Measurements from ENCODE around the genes REPS1 and NMBR.

DNA sequence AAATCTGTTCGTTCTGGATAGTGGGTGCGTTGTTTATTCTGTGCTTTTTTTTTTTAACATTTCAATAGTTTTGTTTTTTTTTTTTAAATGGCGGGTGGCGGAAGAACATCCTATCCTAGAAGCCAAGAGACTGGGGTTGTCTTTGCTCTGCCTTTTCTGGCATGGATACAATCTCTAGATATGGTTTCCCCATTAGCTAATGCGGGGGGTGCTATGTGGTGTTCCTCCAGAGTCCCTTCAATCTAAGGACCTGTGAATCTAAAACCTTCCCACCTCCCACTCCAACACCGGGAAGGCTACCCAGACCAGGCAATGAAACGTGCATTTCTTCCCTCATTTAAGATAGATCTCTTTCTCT lies 878 bp upstream of the CCDC28A start:
- PRO-cap: unidirectional peak, plus-strand start at position 192 of the sequence

GRCh38 chr6:138945193-138945825 lies 42.7 kb downstream of the REPS1 start:
- PRO-cap: no peak

DNA sequence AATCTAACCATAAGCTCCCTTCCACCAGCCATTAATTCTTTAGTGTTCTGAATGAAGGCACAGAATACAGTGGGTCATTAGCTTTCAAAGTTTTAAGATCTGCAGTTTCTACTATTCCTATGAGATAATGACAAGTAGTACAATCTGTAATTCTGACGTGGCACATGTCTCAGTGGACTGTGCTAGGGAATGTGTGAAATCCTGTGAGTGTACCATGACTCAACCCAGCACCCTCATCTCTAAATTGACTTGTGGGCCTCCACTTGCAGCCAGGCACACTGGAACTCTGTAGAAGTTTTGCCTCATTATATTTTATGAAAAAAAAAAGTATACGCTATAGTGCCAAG lies 16.9 kb downstream of the REPS1 start:
- PRO-cap: no peak

DNA sequence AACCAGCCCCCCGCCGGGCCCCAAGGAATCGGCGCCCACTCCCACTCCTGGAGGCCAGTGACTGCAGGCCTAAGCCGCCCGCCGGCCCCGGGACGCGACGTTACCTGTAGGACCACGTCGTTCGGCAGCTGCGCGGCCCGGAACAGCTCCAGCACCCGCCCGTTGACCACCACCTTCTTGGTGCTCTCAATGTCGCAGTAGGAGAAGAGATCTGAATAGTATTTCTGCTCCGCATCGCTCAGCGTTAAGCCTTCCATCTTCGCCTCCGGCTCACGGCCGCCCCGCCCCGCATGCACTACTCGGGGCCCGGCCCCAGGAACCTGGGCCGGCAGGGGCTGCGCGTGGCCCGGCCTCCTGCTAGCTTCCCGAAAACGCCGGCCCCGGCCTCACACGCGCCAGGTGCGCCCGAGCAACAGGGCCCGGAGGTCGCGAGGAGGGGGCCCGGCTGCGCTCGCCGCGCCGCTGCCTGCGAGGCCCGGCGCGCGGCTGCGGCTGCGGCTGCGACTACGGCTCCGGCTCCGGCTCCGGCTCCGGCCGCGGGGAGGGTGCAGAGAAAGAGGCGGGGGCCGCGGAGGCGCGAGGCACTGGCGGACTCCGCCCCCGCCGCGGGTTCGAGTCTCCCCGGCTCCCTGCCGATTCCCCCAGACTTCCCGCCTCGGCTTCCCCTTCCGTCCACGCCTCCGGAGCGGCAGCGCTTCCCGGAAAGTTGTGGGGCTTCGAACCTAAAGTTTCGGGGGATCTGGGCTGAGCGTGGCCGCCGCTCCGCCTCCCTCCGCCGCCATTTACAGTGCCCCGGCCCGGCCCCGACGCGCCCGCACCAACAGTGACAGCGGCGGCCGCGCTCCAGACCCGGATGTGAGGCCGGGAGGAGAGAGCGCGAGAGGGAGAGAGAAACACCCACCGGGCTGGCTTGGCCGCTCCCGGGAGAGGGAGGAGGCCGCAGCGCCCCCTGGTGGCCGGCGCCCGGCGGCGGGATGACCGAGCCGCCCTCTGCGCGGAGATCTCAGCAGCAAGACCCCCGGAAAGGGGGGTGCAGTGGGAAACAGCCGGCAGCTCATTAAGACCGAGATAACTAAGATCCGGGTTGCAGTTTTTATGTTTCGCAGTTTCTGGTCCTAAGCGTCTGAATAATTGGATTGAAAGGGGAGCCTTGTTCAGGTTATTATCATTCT lies at the start of gene REPS1:
Gene REPS1, minus strand, starts transcription at position 828 of the 1,172 bp plus-strand sequence.
- PRO-cap: bidirectional peak, plus-strand start at position 644 of the sequence, minus-strand start at position 506 of the sequence; bidirectional peak, plus-strand start at position 1,035 of the sequence, minus-strand start at position 857 of the sequence

DNA sequence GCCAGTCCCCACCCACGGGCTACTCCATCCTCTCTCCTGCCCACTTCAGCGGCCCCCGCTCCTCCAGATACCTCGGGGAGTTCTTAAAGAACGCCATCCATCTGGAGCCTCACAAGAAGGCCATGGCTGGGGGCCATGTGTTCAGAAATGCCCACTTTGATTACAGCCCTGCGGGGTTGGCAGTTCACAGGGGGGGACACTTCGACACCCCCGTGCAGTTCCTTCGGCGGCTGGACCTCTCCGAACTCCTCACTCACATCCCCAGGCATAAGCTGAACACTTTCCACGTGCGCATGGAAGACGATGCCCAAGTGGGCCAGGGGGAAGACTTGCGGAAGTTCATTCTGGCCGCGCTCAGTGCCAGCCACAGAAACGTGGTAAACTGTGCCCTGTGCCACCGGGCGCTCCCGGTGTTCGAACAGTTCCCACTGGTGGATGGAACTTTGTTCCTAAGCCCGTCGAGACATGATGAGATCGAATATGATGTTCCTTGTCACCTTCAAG lies 32.0 kb downstream of the HECA start:
- PRO-cap: no peak

GRCh38 chr6:139288435-139288948 lies 3.3 kb downstream of the TXLNB start:
- PRO-cap: no peak

GRCh38 chr6:139290520-139291452 lies 1.0 kb downstream of the TXLNB start:
- PRO-cap: no peak

DNA sequence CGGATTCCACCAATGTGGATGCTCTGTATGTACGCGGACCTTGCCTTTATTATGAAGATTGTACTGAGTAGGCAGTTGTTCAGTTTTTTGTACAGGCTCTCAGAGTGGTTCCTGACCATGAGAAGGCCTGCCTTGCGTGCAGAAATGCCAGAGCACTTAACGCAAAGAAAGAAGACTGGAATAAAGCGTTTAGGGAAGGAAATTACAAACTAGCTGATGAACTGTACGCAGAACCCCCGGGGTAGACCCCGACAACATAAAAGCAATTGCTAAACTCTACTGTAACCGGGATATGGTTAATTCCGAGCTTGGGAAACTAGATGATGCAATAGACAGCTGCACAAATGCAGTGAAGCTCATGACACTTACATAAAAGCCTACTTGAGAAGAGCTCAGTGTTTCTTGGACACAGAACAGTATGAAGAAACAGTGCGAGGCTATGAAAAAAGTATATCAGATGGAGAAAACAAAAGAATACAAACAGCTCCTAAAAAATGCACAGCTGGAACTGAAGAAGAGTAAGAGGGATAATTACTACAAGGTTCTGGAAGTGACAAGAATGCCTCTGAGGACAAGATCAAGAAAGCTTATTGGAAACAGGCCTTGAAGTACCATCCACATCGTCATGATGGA lies 35.6 kb downstream of the CITED2 start:
- PRO-cap: no peak

DNA sequence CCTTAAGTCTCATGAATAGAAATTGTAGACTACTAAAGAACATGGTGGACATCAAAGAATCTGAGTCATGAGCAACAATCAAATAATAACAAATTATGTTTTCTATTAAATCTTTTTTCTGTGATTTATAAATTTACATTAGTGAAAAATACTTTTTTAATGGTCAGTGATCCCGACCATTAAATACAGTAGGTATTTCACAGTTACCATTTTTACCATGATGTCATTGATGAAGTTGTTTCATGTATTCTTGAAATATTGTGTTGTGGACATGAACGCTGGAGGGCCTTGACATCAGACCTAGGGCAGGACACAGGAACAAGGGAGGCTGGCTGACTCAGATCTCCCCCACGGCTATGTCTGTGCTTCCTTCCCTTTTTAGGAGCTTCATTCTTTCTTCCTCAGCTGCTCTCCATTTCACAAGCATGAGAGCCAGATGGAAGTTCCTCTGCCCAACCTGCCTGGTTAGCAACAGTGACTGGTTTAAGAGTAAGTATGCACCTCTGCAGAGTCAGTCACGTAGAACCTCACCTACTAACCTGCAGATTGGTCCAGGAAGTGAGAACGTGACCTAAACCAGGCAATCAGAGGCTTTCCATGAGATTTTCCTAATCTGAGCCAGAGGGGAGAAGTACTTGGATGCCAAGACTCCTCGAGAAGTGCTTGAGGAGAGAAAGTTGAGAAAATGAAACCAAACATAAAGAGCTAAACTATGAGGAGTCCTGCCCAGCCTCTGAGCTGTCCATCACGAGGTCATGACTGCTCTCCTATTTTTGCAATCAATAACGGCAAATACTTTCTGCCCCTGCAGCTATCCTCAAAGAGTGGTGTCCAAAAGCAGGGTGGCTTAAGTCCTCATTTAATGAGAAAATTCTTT lies 465.1 kb upstream of the CITED2 start:
- PRO-cap: no peak

- PRO-cap: no peak
Measured at GRCh38 chr6:140537652-140538289, 1163.3 kb upstream of the CITED2 start.

- PRO-cap: no peak
Measured at GRCh38 chr6:141488563-141489049, 644.1 kb upstream of the GJE1 start.

DNA sequence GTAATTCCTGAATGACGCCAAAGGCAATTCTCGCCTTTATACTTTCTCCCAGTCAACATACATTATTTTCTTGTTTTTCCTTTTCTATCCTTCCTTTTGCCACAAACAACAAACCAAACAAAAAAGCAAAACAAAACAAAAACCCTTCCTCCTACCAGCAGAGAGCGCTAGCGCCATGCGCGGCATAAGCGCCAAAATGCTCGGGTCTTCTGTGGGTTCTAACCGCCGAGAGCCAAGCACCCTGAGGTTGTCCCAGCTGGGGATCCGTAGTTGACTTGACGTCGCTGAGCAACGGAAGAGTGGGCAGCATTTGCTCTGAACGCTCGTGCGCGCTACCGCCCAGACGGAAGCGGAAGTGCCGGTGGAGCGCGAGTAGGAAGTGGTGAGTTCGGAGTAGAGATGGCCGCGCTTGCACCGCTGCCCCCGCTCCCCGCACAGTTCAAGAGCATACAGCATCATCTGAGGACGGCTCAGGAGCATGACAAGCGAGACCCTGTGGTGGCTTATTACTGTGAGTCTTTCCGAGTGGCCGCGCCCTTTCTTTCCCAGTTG lies at the start of gene NMBR:
Gene NMBR, minus strand, starts transcription at position 234 of the 552 bp plus-strand sequence.
- PRO-cap: bidirectional peak, plus-strand start at position 375 of the sequence, minus-strand start at position 208 of the sequence

DNA sequence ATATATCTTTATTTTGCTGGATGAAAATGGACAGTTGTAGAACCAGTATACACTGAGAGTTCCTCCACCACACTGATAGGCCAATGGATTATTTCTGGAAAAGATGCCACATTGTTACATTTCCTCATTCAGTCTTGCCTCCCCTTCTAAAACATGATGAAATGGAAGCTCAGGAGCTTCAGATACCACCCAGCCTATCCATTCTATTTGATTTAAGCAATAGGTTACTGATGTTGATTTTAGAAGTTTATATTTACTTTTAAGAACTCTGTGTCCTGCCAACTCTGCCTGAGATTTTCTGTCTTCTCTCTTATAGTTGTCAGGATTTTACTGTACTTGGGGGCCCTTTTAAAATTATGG lies 16.3 kb upstream of the ADGRG6 start:
- PRO-cap: no peak

DNA sequence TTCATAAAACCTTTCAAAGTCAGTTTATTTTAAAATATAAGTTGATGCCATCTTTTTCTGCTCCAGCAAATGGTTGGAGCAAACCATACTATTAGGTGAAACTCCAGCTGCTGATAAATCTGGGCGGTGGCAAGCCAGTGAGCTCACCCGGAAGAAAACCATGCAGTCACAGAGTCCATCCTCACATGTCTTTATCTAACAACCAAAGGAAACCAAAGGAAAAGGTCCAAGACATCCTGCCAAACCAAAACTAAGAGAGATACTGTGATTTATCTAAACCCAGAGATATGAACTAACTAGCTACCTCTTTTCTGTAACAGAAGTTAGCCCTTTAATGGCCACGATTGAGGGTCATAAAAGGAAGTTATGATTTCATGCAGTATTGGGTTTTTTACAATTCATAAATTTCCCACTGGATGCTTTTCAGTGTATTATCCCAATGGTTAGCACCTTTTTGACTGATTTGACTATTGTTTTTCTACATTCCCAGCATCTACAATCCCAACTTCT lies 72.5 kb downstream of the HIVEP2 start:
- PRO-cap: no peak

- PRO-cap: no peak
Measured at GRCh38 chr6:142928232-142928684, 16.7 kb downstream of the HIVEP2 start.

- PRO-cap: no peak
Measured at GRCh38 chr6:143061804-143062126, 1.1 kb downstream of the AIG1 start.

GRCh38 chr6:143181525-143181936 lies 120.8 kb downstream of the AIG1 start:
- PRO-cap: no peak

DNA sequence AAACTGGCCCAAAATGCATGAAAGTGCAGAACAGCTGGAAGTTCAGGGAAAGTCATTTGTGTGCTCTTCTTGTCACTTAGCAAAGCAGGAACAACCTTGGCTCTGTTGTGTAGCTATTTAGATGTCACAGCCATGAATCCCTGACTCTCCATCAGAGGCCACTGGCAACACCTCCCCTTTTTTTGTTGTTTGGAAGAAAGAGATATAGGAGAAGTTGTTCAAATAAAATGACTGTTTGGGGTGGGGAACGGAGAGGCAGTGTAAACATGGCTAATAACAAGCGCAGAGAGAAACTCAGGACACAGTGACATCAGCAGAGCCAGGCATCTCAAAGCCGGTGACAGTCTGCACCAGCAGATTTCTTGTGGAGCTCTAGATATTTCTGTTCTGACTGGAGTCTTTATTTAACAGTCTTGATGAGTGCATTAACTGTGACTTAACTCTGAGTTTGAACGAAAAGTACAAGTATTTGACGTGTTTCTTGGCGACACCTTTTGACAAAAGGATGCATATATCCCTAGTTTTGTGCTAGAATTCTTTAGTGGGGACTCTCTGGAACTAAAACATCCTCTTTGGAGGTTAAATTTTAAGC lies 54.0 kb downstream of the ADAT2 start:
- PRO-cap: no peak

DNA sequence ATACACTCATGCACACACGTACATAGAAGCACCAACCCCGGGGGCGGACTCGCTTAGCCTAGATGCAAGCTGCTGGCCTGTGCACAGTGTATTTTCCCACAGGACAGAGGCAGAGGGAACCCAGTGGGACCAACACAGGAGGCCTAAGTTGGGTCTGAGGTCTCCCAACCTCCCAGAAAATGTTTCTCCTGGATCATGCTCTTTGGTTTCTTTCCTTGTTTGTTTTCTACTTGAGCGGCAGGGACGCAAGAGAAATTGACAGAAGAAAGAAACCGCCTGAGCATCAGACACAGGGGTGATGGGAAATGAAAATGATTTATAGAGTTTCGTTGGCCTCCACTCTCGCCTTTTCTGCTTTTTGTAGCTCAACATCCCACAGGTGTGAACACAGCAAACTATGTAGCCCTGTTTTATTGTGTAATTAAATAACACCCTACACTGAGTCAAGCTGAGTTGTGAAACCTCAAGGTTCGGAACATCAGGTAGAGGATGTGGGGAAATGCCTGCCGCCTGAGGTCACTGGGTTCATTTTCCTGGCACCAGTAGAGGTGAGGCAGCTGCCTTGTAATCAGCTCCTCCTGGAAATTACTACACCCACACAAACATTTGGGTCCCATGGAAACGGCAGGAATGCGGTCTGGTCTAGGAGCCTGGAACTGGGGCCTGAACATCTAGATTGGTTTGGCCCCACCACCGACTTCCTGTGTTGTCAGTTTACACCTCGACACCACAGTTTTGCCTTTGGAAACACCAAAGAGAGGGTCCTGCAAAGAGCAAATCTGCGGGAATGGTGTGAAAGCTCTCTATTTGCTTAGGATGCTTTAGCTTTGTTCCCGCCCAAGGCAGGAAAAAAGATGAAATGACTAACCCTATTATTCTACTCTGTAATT lies 53.2 kb downstream of the ADAT2 start:
- PRO-cap: no peak

GRCh38 chr6:143432826-143433072 lies 17.7 kb downstream of the ADAT2 start:
- PRO-cap: no peak

Measured in A673 (cell line).